Measurements from ENCODE around the genes DYNLT4 and UROD.

- PRO-cap: no peak
Measured at GRCh38 chr1:44223719-44224072, 10.4 kb downstream of the DMAP1 start.

- PRO-cap: no peak
Measured at GRCh38 chr1:44289369-44290018, 65.6 kb downstream of the ERI3 start.

GRCh38 chr1:44416913-44418071 is 12.2 kb downstream of the RNF220 start:
- PRO-cap: no peak

GRCh38 chr1:44542652-44542882 is 131.7 kb downstream of the TMEM53 start:
- PRO-cap: no peak

DNA sequence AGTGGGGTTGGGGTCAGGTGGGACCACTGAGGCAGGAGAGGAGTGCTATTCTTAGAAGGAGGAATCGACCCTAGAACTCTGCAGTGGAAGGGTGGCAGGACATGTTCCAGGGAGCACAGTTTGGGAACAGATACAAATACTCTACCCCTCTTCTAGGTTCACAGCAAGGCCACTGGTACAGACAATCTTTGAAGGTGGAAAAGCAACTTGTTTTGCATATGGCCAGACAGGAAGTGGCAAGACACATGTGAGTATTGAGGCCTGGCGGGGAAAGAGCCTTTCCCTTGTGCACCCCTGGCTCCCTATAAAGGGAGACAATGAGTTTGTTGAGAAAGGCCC is 17.7 kb downstream of the KIF2C start:
- PRO-cap: no peak

DNA sequence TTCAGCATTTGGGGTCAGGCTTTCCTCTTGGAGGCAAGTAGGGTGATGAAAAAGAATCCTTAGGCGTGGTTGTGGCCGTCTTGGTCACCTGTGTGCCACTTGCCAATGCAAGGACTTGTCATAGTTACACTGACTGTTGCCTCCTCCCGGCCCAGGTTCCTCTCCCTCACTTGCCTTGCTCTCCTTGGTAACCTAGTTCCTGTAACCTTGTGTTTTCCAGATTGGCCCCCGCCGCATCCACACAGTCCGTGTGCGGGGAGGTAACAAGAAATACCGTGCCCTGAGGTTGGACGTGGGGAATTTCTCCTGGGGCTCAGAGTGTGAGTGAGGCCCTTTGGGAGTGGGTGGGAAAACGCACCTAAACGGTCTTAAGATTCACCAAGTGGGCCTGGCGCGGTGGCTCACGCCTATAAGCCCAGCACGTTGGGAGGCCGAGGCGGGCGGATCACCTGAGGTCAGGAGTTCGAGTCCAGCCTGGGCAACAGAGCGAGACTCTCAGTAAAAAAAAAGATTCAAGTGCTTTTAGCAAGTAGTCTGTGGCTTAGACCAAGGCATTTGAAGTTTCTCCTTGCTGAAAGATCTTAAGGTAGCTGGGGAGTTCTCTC is 1.2 kb downstream of the RPS8 start:
- PRO-cap: no peak

DNA sequence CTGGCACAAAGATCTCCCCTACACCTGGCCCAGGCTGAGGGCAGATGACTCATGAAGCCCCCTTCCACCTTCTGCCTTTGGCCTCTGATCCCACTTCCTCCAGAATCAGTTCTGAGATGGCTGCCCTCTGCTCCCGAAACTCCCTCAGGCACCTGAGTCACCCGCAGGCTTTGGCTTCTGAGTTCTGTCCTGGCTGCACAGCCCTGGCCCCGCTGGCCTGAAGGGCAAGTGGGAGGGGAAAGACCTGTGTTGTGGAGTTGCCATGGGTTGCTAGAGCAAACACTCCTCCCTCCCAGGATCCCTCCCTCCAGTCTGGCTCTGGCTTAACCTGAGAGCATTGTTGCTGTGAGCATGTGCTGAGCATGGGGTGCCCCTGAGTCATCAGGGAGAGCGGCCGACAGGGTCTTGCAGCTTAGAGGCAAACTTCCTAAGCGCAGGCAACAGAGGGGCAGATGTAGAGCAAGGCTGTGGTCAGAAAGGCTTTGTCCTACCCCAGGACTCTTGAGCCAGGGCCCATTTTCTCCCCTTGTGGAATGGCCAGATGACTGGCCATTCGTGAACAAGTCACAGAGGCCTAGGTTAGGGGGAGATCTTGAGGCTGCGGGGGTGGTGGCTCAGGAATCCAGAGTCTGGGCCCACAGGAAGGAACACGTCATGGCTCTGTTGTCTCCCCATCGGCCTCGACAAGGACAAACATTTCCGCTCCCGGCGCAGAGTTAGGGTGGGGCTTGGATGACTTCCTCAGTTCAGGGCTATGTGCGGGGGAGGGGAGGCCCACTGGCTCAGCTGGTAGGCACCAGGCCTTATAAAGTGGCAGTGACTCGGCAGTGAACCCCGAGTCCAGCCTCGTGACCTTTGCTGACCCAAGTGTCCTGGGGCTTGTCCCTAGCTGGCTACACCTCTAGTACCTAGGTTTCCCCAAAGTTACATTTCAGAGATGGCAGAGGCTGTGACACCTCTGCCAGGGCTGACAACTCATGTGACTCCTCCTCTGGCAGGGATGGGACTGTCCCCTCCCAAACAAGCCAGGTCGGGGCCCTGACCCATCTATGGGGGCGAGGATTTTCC is at the start of gene DYNLT4:
DYNLT4 (minus strand) TSS at position 179 of the 1,068 bp plus-strand sequence.
- PRO-cap: bidirectional peak, plus-strand start at position 352 of the sequence, minus-strand start at position 178 of the sequence; bidirectional peak, plus-strand start at position 713 of the sequence, minus-strand start at position 682 of the sequence

- PRO-cap: no peak
Measured at GRCh38 chr1:44810102-44811118, 2.1 kb downstream of the BTBD19 start.

DNA sequence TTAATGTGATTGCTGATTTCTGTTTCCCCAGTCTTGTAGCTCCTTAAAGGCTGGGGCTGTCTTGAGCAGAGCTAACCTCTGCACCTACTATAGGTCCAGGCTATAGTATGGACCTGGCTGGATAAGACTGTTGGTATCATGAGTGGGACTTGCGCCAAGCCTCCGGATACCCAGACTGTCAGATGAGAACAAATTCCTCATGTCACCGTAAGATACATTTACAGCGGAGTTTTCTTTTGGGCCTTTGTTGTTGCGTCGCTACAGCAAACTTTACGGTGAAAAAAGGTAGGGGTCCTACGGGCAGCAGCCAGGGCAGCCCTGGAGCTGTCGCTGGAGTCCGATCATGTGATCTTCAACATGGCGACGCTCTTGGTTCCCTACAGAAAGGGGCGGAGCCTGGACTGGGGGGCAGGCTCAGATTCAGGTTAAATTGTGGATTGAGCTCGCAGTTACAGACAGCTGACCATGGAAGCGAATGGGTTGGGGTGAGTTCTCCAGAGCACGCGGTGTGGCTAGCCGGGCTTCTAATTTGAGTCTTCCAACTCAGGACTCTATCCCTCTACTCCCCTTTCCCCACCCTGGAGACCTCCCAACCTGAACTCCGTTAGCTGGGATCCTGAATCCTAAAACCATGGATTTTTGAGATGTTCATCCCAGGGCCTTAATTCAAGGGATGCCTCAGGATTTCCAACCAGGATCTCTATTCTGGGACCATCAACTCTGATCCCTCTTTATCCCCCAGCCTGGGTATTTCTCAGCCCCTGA is at the start of gene UROD:
UROD (plus strand) TSS at position 454 of the 765 bp plus-strand sequence.
- PRO-cap: bidirectional peak, plus-strand start at position 454 of the sequence, minus-strand start at position 345 of the sequence

DNA sequence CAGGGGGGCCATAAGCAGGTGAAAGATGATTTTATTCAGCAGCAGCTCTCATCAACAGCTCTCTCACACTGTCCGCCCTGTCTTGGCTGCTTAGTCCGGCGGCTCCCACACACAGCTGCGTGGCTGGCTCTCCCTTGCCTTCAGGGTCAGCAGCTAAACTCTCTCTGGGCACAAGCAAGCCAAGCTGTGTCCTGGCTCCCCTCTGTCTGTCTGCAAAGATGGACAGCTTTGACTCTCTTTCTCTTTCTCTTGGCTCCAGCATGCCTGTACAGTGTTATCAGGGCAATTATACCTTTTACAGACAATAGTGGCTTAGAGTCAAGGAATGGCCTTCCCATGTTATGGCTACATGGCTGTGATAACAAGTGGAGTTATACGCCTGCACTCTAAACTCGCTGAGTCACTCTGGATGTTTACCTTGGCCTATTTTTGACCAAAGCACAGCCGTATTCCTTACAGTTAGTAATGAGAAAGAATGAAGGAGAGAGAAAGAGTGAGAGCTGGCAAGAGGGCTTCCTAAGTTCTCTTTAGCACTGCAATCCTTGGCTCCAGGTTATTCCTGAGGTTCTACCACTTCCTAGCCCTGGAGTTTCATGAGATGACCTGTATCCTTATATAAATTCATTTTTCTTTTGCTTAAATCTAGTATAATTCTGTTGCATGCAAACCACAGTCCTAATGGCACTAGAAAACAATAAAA is 59.9 kb upstream of the ZSWIM5 start:
- PRO-cap: no peak

- PRO-cap: bidirectional peak, plus-strand start at chr1:45303832, minus-strand start at chr1:45303569; bidirectional peak, plus-strand start at chr1:45304202, minus-strand start at chr1:45304066
Measured at GRCh38 chr1:45303375-45304540, 22.9 kb upstream of the HPDL start.

- PRO-cap: no peak
Measured at GRCh38 chr1:45325337-45326420, 1.0 kb upstream of the HPDL start.

GRCh38 chr1:45340846-45341533 is 1.0 kb downstream of the TOE1 start:
- PRO-cap: no peak

DNA sequence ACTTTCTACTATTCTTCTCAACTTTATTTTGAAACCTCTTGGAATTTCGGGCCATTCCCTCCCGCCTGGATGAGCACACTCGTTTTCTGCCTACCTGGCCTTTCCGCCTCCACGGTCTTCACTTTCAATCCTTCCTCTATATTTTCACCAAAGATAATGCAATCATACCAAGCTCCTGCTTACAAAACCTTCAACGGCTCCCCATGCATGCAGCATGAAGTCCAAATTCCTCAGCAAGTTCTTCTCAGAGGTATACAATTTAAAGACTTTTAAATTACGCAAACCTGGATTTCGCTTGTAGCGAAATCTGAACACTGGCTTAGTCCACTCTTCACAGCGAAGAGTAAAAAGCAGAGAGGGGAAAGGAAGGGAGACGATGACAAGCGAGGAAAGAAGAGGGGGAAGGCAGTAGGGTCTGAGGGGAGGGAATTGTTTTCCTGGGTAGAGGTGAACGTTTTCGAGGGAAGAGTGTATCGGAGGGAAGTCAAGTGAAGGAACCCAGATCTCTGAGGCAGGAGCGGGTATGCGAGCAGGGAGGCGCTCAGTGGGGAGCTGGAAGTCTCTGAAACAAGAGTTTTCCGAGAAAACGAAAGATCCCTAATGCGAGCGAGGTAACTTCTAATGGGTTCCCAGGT is 865 bp downstream of the TESK2 start:
- PRO-cap: no peak

- PRO-cap: no peak
Measured at GRCh38 chr1:45522600-45523426, 1.1 kb upstream of the PRDX1 start.

GRCh38 chr1:46132318-46132430 is 255 bp downstream of the PIK3R3 start:
- PRO-cap: no peak

DNA sequence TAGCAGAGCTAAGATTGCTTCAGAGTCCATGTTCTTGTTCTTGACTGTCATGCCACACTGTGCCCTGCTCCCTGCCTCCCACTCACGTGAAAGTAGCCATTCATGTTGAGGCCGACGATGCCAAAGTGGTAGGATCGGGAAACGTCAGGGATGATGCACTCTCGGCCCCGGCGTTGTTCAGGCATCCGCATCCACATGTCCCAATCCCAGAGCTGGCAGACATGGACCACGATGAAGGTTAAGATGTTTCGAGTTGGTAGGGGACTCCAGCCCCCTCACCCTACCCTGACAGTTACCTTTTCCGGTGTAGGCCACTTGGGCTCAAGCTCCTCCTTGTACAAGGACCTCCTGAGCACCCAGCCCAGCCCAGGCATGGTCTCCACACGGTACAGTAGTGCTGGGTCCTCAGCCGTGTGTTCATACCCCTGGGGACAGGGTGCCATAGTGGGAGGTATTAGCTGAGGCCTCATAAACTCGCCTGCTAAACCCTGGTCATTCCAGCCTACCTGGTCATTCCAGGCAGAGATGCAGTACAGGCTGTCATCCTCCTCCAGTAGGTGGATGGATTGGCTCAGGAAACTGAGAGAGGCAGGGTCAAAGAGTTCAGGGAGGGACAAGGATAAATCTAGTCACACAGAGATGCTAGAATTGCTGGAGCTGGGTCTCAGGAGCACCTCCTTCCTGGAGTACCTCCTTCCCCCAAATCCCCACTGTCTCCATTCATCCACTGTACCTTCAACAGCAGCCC is 6.0 kb downstream of the POMGNT1 start:
- PRO-cap: no peak

DNA sequence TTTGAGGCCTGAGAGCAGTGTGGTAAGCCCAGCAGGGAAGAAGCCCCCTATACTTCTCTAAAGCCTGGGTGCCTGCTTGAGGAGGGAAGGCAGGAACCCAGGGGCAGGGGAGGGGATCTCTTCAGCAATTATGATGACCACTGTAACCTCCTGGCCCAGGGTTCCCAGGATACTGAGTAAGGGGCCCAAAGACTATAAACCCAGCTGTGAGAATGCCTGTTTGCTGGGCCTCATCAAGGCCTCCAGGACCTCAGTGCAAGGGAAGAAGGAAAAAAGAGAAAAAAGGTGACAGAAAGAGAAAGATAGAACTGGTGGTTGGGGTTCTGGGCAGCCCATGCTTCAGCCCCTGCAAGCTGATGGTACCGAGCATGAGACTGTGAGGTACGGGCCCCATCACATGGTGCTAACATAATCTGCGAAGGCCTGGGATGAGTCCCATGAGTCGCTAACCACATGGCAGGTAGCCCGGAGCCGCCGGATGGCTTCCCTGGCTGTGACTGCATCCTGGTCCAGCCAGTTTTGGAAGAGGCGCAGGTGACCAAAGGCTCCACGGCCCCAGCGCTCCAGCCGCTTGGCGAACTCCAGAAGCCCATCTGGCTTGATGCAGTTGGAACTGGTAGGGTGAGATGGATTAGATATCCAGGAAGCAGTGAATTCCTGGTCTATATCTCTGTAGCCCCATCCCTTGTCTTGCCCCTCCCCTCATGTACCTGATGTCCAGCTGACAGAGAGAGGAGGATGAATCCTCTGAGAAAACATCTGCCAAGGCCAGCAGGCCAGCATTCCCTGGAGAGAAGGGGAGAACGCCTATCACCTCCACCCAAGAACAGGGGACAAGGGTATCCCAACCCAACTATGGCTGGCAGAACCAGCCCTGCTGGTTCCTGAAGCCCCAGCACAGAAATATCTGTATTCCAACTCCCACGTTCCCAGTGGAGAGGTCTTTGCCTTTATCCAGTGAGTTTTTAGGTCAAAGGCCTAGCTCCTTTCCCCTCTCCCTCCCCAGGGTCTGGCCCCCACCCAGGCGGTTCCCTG is 24.6 kb downstream of the LRRC41 start:
- PRO-cap: no peak

DNA sequence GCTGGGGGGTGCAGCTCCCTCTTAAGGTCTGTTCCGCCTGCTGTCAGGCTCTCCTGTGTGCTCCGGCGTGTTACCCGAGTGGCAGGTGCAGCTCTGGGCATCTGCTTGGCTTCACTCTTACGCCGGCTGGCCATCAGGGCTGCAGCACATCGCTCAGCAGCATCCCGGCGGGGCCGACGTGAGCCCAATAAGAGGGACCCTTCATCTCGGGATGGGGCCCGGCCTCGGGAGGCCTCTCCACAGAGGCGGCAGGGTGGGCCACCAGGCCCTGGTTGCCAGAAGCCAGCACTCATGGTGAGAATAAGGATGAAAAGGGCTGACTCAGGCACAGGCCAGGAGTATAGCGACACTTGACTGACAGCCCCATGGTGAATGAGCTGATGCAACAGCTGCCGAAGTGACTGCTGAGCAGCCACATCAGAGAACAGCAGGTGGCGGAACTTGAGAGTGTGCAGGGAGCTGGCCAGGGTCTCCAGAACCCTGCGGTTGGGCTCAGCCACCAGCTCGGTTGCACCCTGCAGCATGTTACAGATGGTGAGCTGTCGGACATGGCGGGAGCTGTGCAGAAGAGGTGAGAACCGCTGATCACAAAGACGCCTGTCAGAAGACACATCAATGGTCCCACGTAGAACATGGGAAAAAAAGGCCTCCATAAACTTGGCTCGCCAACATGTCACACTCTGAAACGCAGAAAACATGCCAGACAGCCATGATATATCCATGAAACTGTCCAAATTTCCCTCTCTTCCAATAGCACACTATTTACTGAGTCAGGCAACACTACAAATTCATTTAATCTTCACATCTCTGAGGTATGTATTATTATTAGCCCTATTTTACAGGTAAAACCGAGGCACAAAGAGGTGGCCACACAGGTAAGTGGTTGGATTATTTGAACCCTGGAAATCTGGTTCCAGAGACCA is 17.3 kb downstream of the LRRC41 start:
- PRO-cap: no peak

DNA sequence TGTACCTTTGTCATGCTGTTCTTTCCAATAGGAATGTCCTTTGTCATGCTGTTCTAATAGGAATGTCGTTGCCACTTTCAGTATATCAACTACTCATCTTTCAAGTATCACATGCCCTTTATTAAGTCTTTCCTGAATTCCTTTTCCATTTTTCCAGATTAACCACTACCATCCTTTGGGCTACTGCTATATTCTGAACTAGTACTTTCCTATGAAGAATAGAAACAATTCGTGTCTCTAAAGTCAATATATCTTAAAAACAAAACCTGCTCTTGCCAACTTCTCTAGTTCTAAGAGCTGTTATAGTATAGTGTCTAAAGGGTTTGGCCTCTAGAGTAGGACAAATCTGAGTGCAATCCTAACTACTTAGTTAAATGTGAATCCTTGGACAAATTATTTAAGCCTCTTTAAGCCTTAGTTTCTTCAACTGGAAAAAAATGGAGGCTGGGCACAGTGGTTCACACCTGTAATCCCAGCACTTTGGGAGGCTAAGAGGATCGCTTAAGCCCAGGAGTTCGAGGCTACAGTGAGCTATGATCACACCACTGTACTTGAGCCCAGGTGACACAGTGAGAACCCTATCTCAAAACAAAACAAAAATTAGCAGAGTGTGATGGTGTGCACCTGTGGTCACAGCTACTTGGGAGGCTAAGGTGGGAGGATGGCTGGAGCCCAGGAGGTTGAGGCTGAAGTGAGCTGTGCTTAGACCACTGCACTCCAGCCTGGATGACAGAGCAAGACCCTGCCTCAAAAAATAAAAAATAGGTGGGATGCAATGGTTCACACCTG is 4.4 kb downstream of the LRRC41 start:
- PRO-cap: no peak

All from ileum (tissue), 1 donor.